Neuron (in vitro differentiated cells): Measurements from ENCODE around the genes LGALS4, HNRNPL, FBXO27, PLEKHG2, PSMC4 and MAP3K10.

- PRO-cap = no peak
Measured at GRCh38 chr19:38801265-38801645, 11.5 kb downstream of the LGALS4 start.

DNA sequence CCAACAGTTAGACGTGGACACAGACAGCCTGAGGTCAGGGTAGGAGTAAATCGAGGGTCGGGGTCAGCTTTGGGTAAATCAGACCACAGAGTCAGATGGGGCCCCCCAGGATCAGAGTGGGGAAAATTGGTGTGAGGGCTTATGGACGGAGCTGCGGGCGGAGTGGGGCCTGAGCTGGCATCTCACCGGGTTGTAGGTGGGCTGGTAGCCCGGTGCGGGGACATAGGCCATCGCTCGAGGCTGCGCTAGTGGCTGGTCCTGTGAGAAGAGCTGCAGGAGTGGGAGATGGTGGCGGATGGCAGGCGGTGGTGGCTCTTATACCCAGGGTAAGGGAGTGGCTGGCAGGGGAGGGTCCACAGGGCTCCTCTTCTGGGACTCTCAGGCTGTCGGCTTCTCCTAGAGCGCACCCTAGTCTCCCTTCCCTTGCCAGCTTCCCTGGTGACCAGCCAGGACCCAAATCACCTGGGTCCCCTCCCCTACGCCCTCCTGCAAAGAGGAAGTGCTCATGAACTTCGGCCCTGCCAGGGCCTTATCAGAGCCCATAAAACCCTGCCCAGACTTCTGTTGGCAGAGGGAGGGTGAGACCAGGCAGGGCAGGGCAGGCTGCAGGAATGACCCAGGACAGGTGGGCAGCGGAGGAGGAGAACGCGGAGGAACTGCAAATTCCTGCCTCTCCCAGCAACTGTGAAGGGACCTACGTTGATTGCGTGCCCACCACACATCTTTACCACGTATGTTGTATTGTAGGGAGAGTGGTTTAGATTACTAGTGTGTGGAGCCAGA is at the start of gene LGALS4:
TSS of gene LGALS4 (minus strand) at position 290 of the 783 bp plus-strand sequence.
- PRO-cap = no peak

GRCh38 chr19:38819071-38819732 is 6.5 kb upstream of the LGALS4 start:
- PRO-cap = no peak

GRCh38 chr19:38830084-38830447 is 1.5 kb downstream of the ECH1 start:
- PRO-cap = no peak

GRCh38 chr19:38839246-38840558 is 8.1 kb upstream of the ECH1 start:
- PRO-cap = no peak

DNA sequence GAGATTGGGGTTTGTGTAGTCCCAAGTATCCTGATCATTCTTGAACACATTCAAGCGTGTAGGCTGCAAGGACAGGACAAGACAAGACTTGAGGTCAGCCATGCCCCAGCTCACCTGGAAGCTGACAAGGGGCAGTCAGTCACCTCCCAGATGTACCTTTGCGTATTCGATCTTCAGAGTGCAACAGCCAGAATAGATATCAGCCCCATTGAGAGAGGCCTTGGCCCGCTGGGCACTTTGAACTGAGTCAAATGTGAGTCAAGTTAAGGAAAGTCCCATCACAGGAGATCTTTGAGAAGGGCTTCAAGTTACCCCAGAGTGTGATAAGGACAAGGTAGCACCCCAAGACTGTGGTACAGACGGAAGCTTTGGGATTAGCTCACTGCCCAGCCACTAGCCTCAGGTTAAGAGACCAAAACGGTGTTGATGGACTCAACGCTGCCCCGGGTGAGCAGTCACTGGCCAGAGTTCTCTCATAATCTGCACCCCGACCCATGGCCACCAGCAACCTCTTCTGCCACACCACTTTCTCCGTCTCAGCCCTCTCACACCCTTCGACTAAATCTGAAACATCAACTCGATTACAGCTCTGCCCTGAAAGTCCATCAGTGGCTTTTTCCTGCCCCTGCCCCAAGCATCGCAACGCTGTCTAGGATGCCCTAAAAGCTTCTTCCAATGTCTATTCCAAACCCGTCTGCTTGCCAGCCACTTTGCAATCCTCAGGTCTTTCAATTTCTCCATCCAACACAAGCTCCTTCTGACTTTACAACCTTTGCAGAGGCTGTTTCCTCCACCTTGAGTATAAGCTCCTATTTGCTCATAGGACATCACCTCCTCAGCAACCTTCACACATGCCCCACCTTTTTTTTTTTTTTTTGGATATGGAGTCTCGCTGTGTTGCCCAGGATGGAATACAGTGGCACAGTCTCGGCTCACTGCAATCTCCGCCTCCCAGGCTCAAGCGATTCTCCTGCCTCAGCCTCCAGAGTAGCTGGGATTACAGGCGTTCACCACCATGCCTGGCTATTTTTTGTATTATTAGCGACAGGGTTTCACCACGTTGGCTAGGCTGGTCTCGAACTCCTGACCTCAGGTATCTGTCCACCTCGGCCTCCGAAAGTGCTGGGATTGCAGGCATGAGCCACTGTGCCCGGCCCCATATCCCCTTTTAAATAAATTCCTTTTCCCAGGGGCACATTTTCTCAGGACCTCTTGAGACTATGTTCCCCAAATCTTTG is 5.5 kb downstream of the HNRNPL start:
- PRO-cap = no peak

DNA sequence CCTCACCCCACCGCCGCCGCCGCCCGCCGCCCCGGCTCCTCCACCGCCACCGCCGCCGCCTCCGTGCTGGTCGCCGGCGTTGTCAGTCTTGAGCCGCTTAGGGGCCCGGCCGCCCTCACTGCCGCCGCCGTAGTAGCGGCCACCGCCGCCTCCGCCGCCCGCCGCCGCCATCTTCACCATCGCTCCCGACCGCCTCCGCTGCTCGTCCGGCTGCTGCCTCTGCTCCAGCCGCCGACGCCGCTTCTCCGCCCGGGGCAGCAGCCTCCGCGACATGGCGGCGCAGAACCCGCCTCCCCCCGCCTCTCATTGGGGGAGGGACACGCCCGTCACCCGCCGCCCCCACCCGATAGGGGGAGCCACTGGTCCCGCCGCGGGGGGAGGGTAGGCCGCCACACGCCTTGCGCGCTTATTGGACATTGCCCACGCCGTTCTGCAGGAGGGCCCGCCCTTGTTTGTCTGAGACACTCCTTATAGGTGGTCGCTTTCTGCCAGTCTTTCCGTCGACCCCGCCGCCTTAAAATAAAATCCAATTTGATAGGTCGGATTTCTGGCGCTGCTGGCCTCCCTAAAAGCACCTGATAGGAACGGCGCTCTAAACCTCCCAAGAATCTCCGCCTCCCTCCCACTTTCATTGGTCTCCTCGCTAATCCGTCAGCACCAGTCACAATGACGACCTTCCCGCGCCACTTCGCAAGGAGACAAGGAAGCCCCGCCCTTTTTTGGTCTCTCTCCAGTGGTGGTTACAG is at the start of gene HNRNPL:
TSS of gene HNRNPL (minus strand) at position 293 of the 746 bp plus-strand sequence.
- PRO-cap = bidirectional peak, plus-strand start at position 464 of the sequence, minus-strand start at position 247 of the sequence; unidirectional peak, minus-strand start at position 521 of the sequence; bidirectional peak, plus-strand start outside the sequence, minus-strand start at position 606 of the sequence

DNA sequence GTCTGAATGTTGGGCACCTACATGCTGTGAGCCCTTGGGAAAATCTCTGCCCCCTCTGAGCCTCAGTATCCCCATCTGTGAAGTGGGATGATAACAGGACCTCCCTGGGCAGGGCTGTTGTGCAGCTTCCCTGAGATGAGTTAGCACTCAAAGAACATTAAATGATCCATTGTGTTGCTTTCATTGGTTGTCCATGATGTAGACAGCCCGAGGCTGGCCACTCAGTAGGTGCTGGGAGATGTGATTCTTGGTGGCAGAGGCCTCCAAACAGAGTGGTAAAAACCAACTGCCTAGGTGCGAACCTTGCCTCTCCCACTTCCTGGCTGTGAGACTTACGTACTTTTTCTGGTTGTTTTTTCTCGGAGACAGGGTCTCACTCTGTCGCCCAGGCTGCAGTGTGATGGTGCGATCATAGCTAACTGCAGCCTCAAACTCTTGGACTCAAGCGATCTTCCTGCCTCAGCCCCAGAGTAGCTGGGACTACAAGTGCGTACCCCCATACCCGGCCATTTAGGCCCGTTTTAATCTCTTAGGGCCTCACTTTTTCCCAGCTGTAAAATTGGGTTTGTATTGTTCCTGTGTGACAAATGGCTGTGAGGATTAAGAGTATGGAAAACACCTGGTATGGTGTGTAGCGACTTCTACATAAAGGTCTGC is 6.1 kb downstream of the SARS2 start:
- PRO-cap = no peak

DNA sequence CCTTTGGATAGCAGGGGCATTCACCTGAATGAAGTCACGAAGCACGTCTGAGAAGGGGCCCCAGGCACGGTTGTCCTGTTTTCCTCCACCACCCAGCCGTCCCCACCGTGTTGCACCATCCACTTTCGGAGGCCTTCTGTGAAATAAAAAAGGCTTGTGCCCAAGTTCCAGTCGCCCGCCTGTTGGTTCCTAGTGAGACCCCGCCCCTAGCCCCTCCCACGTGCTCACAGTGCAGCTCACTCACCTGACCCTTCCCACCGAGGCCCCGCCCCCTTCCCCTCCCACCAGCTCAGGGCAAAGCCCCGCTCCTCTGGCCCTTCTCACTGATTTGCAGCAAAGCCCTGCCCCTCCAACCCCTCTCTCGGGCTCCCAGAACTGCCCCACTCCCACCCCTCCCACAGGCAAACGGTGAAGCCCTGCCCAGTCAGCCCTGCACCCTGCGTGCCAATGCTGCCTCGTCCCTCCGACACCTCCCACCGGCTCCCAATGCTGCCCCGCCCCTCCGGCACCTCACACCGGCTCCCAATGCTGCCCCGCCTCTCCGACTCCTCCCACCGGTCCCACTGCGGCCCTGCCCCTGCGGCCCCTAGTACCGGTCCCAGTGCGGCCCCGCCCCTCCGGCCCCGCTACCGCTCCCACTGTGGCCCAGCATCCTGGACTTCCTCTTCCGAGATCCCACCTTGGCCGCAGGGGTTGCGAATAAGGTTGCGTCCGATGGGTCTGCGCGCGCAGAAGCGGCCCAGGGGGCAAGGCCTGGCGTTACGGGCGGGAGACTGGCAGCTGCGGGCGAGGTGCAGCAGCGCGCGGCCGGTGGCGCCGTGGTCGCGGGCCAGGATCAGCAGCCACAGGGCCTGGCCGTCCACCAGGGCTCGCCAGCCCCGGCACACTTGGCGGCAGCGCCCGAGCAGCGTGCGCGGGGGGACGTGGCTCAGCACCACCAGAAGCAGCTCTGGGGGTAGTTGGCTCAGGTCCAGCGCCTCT is 874 bp downstream of the FBXO27 start:
- PRO-cap = bidirectional peak, plus-strand start at position 749 of the sequence, minus-strand start at position 836 of the sequence

DNA sequence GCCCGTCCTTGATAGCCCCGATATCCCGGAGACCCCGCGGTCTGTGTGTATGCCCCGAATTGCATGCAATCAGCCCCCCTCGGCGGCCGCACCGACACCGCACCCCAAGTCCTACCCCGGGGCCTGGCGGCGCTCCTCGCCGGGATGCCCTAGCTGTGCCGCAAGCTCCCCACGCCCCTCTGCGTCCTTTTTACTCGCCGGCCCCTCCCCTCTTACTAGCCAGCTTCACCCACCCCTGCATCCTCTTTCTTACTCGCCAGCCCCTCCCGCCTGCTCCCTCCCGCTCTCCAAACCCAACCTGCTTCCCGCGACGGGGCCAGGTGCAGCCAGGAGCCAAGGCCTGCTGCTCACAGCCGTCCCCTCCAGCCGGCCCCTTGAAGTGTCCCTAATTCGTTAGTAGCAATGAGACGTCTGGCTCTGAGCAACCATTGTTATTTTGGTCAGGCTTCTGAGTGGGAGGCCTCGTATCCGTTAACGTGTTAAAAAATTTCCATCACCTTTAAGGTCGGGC is at the start of gene FBXO27:
TSS of gene FBXO27 (minus strand) at position 162 of the 511 bp plus-strand sequence.
- PRO-cap = bidirectional peak, plus-strand start at position 290 of the sequence, minus-strand start at position 181 of the sequence

- PRO-cap = no peak
Measured at GRCh38 chr19:39388280-39389469, 2.2 kb downstream of the PAF1 start.

DNA sequence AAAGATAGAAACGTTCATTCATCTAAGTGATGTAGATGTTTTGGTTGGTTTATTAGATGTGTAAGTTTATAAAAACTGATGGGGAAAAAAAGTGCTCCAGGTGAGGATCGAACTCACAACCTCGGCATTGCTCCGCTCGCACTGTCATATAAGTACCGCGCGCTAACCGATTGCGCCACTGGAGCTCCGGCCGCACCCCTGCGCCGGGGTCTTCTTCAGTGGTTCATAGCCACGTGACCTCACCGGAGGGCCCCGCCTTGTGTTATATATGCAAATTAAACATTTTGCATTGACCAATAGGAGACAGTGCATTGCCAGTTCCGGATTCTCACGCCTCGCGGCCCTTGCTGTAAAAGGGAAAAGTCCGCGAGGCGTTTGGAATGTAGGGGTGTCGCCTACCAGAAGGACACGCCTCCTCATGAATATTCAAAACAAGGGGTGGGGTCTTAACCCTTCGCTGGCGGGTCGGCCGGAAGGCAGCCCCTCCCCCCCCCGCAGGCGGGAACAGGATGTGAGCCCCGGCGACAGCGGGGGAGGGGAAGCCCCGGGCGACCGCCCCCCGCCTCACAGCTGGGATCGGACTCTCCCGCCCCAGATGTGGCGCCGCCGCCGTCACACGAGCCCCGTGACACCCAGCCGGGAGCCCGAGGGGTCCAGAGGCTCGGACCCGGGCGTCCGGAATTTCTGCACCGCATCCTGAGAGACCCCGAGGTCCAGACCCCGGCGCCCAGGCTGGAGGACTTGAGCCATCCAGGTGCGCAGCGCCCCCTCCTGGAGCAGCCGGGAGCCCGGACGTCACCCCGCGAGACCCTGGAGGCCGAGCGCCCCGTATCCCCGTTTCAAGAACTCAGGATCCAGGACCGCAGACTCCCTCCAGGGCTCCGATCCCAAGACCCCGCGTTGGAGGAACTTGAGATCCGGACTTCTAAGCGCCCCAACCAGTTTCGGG is at the start of gene PLEKHG2:
TSS of gene PLEKHG2 (plus strand) at position 594 of the 949 bp plus-strand sequence.
- PRO-cap = bidirectional peak, plus-strand start at position 176 of the sequence, minus-strand start at position 188 of the sequence; bidirectional peak, plus-strand start at position 628 of the sequence, minus-strand start at position 263 of the sequence; bidirectional peak, plus-strand start at position 837 of the sequence, minus-strand start at position 734 of the sequence

GRCh38 chr19:39421771-39422304 is 9.4 kb downstream of the PLEKHG2 start:
- PRO-cap = no peak

DNA sequence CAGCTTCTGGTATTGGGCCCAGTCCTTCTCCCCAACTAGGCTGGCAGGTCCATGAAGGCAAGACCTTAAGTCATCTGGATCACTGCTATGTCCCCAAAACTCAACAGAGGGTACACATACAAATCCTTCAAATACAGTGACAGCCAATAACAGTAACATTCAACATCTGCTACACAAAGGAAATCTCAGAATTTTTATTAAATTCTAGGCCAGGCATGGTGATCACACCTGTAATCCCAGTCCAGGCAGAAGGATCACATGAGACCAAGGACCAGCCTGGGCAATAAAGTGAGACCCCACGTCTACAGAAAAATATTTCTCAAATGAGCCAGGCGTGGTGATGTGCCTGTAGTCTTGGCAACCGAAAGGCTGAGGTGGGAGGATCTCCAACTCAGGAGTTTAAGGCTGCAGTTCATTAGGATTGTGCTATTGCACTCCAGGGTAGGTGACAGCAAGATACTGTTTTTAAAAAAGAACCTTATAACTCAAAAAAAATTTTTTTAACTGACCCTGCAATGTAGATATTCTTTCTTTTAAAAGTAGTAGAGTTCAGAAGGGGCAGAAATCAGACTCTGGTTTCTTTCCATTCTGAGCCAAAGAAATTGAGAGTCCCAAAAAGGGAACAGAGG is 1.3 kb downstream of the RPS16 start:
- PRO-cap = no peak

GRCh38 chr19:39881488-39881818 is 35.3 kb upstream of the FBL start:
- PRO-cap = no peak

DNA sequence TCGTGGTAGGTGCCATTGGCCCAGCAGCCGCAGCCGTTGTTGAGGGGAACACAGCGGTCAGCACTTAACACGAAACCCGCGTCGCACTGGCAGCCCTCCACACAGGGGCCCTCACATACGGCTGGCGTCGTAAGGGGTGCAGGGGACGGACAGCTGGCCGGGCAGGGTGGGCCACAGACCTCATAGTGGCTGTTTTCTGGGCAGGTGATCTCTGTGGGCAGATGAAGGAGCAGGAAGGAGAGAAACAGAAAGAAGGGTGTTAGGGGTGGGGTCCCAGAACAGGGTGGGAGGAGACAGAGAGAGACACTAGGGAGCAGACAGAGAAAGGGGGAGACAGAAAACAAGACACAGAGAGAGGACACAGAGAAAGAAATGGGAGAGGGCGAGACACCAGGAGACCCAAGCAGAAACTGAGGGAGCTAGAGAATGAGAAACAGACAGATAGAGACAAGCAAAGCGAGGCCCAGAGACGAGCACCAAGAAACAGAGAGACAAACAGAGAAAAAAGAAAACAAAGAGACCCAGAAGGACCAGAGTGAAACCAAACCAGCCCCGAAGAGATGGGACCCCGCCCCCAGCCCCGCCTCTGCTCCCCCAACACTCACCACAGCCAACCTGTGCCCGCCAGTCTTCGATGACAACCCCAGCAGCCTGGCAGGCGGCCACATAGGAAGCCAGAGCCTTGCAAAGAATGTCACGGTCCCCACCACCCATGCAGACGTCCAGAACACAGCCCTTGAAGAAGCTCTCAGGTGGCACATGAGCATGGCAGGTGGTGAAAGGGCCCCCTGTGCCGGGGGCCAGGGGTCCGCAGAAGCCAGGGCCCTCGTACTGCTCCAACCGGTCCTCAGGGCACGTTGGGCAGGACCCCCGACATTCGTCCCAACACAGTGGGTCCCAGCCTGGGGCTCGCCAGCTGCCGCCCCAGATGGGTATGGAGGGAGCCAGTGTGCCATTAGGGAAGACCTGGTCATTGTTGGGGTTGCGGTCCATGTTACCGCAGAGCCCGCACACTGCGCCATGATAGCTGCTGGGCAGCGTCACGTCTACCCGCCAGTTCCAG is 47.5 kb upstream of the FBL start:
- PRO-cap = no peak

- PRO-cap = bidirectional peak, plus-strand start at chr19:39971184, minus-strand start at chr19:39970877
Measured at GRCh38 chr19:39970299-39971307, at the start of gene PSMC4. Gene PSMC4, plus strand, starts transcription at chr19:39971165.

GRCh38 chr19:39980977-39981737 is 10.2 kb downstream of the PSMC4 start:
- PRO-cap = no peak

GRCh38 chr19:40046587-40047075 is 9.4 kb downstream of the ZNF780B start:
- PRO-cap = no peak

- PRO-cap = bidirectional peak, plus-strand start at chr19:40191042, minus-strand start at chr19:40191153; bidirectional peak, plus-strand start at chr19:40191310, minus-strand start at chr19:40191342; bidirectional peak, plus-strand start at chr19:40191475, minus-strand start at chr19:40191376
Measured at GRCh38 chr19:40190390-40191526, at the start of gene MAP3K10. Gene MAP3K10, plus strand, starts transcription at chr19:40191426.